Measurements from ENCODE around the genes ENSG00000170846 and SORCS2.

GRCh38 chr4:6267500-6268023 lies 2.1 kb upstream of the WFS1 start:
- PRO-cap, 2 experiments, result no peak in any of the 2 experiments

DNA sequence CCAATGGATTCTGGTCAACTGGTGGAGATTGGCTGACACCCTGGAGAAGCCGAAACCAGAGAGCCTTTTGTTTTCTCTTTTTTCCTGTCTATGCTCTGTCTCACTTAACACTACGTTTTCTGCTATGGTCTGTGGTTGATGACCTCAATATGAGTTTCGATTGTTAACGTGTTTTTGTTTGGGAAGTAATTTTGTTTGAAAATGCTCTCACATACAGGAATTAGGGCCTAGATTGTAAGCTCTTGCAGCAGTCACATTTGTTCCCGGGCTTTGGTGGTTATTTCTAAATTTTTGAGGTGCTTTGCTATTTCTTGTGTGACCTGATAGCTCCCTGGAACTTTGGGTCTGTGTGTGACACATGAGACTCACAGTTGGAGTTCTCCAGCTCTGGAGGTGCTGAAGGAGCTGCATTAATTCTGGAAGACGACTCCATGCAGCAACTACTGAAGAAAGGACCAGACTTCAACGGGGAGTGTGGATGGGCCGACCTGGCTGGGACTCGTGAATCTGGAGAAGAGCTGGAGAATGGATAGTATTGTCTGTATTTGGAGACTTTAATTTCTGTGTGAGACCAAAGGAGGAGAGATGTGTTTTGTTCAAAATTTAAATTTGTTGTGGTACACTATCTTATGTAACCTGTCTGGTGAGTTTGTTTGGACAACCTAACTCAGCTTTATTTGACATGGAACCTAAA lies 1.4 kb downstream of the MRFAP1 start:
- PRO-cap, 2 experiments, result no peak in any of the 2 experiments

GRCh38 chr4:6673035-6674221 lies at the start of gene ENSG00000170846:
Gene ENSG00000170846, plus strand, starts transcription at chr4:6674075.
- PRO-cap, 2 experiments, result peak in 2 of 2 experiments; most common plus-strand start chr4:6673450 (in 2); most common minus-strand start chr4:6673317 (in 1)

DNA sequence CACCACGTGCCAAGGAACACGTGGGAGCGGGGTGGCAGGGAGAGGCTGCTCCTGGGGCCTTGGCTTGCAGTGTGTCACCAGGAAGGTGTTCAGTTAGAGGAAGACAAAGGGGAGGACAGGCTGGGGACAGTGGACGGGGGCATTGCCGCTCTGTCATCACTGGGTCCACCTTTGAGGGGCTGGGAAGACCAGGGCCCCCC lies 9.0 kb downstream of the BLOC1S4 start:
- PRO-cap, 2 experiments, result no peak in any of the 2 experiments

DNA sequence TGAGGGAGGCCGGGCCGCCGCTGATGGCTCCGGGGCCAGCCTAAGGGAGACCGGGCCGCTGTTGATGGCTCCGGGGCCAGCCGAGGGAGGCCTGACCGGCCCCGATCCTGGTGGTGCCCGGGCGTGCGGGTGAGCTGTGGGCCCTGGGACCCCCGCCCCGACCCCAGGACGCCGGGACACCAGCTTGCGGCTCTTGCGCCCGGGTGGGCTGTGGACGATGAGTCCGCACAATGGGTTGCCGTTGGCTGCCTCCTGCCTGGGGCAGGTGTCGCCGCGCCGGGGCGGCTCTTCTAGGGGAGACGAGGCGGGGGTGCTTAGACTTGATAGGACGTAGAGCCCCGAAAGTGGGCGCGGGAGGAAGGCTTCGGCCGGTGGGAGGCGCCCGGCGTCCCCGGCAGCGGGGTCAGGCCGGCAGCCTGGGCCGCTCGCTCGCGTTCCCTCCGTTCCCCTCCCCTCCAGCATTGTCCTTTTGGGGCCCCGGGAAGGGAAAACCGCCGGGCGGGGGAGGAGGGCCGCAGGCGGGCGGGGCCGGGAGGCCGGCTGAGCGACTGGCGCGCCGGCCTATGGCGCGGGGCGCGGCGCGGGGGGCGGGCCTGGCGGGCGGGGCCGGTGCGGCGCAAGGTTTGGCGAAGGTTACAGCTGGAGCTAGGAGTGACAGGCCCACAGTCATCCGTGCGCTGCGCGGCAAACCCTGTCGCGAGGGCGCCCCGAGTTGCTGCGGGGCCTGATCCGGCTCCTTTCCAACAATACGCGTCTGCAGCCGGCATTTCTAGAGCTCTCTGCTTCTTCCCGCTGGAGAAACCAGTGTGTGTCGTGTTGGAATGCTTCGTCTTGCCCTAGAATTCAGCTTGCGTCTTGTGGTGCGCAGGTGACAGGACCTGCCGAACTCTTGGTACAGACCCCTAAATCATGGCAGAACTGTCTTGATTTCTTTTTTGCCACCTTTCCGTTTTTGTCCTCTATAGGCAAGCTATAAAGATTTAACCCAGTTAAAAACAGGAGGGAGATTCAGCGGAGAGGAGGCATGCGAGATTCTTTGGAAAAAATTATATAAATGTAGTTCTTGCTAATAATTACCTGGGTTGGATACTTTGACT lies 935 bp downstream of the KIAA0232 start:
- PRO-cap, 2 experiments, result peak in 2 of 2 experiments; most common plus-strand start position 636 of the sequence (in 1); most common minus-strand start position 463 of the sequence (in 2)

- PRO-cap, 2 experiments, result no peak in any of the 2 experiments
Observed at GRCh38 chr4:6861793-6862549, 47.7 kb upstream of the TBC1D14 start.

DNA sequence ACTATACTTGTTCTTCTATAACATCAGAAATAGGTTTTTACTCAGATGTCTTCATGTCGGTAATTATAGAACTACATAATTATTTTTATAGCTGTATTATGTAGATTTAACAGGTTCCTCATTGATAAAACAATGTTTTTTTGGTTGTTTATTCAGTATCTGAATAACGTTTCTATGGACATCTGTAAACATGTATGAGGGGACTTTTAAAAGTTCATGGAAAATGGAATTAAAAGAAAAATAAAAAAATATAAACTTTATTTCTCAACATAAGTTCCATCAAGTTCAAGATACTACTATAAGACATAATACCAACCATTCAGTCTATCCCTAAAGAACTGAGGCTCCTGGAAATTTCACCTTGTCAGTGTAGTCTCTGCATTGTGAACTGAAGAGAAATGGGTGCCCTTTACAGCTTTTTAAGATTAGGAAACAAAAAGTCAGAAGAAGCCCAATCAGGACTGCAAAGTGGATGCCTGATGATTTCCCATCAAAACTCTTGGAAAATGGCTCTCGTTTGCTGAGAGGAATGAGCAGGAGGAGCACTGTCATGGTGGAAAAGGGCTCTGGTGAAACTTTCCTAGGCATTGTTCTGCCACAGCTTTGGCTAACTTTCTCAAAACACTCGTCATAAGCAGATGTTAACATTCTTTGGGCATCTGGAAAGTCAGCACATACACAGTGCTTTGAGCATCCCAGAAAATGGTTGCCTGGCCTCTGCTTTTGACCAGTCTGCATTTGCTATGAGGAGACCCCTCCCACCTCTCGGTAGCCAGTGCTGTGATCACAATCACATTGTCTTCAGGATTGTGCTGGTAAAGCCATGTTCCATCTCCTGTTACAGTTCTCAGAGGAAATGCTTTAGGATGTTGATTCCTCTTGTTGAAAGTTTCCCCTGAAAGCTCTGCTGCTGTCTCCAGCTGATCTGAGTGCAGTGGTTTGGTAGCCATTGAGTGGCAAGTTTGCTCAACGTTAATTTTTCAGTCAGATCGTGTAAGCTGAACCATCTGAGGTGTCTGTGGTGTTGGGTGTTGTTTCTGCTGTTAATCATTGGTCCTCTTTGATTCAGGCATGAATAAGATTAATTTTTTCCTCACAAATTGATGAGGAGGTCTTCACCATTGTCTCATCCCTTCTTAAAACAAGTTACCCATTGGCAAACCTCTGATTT lies 25.3 kb upstream of the TBC1D14 start:
- PRO-cap, 2 experiments, result no peak in any of the 2 experiments

DNA sequence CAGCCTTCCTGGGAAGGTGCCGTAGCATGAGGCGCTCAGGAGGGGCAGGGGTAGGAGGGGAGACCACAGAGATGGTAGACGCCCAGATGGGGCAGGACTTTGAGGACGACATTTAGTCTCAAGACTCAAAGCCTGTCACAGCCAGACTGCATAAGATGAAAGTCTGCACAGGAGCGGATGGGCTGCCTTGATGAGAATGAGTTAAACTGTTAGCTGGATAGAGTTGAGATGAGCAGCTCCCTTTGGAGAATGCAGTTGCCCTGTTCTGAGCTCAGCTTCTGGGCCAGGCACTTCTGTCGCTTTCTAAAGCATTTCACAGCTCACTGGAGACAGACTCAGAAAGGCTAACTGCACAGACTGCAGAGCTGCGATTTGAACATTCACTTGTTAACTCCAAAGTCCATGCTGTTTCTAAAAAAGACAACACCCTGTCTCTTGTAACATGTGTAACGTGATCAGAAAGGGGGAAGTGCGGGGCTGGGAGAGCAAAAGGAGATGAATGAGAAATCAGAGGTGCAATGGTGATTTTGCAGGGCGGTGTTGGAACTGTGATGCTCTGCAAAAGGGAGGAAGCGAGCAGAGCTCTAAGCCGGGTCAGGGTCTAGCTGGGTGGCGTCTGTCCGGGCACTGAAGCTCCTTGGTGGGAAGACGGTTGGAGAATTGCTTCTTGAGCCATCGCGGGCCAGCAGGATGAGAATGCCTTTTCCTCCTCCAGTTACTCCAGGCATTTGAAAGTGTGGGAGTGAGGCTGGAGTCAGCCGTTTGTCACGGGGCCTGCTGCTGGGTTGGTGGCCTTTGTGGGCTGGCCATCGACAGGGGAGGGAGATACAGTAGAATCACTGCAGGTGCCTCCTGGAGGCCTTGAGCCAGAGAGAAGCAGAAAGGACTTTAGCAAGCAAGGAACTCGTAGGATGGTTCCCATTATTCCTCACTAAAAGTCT lies 20.2 kb downstream of the TBC1D14 start:
- PRO-cap, 2 experiments, result no peak in any of the 2 experiments

GRCh38 chr4:6942977-6943632 lies 33.5 kb downstream of the TBC1D14 start:
- PRO-cap, 2 experiments, result no peak in any of the 2 experiments

DNA sequence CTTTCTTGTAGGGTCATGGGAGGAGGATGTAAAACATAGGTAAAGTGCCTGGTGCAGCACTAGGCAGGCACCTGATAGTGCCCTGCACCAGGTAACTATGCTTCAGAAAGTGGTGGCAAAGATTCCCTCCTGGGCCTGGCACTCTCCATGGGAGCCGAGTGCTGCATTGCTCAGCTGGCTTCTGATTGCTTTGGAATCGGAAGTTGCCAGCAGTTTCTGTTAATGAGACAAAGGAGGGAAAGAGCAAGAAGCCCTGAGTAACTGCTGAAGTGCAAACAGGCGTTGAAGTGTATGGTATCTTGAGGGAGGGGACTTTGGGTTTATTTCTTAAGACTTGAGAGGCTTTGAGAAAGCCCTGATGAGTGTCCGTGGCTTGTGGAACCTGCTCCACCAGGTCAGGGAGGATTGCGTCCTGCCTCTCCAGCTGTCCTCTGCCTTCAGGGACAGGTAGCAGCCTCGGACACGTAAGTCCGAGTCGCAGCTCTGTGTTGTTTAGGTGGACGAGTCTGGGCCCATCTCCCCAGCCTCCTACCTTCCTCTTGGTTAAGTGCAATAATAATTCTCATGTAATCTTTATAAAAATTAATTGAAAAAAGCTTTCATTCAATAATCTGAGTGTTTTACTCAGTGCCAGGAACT lies 45.9 kb downstream of the TBC1D14 start:
- PRO-cap, 2 experiments, result no peak in any of the 2 experiments

- PRO-cap, 2 experiments, result no peak in any of the 2 experiments
Observed at GRCh38 chr4:6976202-6976675, 66.6 kb downstream of the CCDC96 start.

DNA sequence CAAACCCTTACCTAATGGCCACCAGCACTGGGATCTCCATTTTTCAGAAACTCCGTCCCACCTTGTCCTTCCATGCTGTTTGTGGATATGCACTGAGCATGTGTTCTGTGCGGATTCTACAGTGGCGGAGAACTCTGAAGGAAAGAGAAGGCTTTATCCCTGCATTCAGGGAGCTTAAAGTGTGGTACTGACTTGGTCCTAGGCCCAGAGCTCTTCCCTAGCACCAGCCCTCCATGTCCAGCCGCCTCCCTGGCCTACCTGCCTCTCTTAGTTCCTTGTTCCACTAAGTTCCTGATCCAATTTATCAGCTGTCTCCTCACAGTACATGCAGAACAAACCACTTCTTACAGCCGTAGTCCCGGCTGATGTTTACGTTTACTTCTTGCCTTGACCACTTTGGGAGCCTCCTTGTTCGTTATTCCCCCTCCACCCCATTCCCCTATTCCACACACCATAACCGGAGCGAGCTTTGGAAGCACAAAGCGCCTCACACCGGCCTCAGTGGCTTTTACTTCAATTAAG lies 1.9 kb downstream of the TADA2B start:
- PRO-cap, 2 experiments, result no peak in any of the 2 experiments

DNA sequence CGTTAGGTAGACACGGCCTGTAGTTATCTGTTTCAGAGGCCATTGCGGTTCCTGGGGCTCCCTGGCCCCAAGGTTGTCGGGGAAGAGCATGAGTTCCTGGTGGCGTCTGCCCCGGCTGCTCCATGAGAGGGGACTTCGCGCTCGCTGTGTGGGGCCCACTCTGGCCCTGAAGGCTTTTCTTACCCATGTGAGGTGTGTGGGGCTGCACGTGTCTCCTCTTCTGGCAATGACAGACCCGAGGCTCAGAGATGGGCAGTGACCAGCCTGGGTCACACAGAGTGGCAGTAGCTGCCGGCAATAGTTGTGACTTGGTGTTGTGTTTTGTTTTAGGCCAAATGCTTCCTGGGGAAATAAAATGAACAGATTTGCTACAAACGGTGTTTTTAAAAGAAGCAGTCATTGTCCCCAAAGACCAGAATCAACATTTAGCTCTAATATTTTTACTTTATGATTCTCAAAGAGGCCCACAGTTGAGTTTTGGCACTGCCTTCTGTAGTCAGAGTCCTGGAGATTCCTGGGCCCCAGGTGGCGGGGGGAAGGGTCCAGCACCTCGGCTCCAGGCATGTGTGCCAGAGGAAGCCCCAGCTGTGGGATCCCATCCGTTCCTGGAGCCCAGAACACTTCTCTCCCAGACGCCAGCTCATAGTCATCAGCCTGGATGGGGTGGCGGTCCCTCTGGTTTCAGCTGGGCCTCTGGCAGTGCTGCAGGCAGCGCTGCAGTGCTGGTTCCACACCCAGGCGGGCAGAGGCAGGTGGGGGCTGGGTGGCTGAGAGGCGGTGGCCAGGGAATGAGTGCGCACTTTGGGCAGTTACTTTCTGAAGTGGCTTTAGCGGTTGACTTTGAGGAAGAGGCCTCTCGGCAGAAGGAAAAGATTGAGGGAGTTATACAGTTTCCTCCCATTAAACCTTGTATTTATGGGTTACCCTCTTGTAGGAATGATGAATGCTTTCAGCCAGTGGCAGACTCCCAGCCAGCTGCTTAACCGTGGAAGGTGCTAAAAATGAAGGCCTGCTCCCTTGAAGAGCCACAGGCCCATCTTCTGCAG lies 9.5 kb downstream of the TADA2B start:
- PRO-cap, 2 experiments, result no peak in any of the 2 experiments

- PRO-cap, 2 experiments, result peak in 1 of 2 experiments; most common plus-strand start chr4:7192568 (in 1)
Observed at GRCh38 chr4:7192234-7192787, at the start of gene SORCS2. Gene SORCS2, plus strand, starts transcription at chr4:7192538.

DNA sequence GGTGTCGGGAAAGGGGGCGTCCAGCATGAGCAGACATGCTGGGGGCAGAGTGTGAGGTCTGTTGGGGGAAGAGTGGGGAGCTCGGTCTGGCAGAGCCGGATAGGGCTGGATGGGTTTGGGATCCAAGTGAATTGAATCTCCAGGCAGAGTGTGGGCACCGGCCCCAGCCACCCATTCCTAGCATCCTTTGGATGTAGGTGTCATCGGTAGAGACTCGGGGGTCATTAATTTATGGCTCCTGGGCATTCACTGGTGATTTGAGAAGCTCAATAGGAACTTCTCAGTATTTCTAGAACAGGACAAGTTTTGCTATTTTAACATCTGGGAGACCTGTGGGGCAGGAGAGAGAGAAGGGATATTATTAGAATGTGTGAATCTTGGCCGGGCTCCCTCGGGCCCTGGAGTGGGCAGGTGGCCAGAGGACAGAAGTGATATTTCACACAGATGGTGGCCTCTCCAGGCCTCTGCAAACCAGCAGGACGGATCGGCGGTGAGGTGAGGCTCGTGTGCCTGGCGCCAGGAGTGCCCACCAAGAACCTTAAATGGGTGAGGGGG lies 64.5 kb downstream of the SORCS2 start:
- PRO-cap, 2 experiments, result peak in 1 of 2 experiments; most common plus-strand start position 443 of the sequence (in 1)

DNA sequence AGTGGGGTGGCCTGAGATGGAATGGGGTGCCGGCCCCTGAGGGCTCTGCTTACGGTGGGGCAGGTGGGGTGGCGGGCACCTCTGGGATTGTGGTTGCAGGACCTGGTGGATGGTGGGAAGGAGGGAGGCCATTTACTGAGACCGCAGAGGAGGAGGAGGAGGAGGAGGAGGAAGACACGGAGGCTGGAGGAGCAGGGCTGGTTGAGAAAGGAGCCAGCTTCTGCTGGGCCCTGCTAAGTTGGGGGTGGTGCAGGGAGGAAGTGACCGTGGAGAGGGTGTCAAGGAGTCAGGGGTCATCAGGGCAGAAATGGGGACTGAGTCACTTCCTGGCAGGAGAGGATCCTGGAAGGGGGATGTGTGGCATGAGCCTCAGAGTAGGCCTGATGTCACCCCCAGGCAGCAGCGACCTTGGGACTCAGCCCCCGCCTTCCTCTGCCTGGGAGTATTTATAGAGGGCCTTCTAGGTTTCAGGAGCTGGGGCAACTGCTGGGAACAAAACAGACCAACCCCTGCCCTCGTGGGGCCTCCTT lies 213.4 kb upstream of the PSAPL1 start:
- PRO-cap, 2 experiments, result no peak in any of the 2 experiments

DNA sequence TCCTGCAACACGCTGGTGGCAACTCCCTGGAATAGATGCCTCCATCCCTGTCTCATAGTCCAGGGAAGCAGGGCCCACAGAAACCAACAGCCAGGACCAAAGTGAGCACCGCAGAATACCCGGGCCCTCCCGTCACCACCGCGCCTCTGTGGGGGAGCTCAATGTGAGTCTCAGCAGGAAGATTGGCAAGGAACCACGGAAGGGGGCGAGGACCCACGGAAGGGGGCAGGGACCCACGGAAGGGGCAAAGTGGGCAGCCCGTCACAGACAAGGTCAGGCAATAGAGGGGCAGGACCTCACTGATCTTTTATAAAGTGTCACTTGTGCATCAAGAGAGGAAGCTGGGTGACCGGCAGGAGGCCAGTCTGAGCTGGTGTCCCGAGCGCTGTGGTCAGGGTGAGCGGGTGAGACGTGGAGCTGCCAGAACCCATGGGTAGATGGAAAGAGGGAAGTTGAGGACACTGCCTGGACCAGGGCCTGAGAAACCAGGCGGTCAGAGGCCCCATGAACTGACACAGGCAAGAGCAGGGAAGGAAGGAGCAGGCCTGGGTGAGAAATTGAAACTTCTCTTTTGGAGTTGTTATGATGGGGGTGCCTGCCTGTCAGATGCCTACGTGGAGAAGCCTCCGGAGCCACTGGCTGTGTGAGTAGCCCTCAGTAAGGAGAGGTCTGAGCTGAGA lies 192.8 kb downstream of the AFAP1 start:
- PRO-cap, 2 experiments, result no peak in any of the 2 experiments

DNA sequence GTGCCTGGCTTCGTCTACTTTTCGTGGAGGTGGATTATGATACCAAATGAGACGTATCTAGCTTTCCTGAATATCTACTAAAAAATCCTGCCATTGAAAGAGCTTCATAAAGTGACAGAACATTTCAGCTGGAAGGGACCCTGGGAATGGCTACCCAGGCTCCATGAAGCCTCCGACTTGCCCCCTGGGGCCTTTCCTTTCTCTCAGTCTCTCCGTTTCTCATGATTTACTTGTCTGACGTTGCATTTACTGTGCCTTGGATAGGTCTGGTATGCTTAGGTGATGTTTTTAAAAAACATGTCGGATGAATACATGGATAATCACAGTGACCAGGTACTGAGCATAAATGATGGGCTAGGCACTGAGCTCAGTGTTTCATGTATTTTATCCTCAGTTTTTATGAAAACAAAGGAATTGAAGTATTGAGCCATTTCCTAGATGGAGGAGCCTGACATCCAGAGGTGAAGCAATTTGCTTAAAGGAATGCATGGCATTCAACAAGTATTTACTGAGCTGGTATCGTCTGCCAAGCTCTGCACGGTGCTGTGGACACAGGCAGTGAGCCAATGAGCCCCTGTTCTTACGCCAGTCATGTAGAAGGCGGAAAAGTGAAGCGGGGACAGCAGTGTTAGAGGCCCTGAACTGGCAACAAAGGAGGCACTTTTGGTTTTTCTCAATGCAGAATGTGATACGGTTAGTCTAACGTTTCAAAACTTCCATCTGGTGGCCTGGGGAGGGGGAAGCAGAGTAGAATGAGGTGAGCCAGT lies 134.3 kb downstream of the AFAP1 start:
- PRO-cap, 2 experiments, result no peak in any of the 2 experiments

DNA sequence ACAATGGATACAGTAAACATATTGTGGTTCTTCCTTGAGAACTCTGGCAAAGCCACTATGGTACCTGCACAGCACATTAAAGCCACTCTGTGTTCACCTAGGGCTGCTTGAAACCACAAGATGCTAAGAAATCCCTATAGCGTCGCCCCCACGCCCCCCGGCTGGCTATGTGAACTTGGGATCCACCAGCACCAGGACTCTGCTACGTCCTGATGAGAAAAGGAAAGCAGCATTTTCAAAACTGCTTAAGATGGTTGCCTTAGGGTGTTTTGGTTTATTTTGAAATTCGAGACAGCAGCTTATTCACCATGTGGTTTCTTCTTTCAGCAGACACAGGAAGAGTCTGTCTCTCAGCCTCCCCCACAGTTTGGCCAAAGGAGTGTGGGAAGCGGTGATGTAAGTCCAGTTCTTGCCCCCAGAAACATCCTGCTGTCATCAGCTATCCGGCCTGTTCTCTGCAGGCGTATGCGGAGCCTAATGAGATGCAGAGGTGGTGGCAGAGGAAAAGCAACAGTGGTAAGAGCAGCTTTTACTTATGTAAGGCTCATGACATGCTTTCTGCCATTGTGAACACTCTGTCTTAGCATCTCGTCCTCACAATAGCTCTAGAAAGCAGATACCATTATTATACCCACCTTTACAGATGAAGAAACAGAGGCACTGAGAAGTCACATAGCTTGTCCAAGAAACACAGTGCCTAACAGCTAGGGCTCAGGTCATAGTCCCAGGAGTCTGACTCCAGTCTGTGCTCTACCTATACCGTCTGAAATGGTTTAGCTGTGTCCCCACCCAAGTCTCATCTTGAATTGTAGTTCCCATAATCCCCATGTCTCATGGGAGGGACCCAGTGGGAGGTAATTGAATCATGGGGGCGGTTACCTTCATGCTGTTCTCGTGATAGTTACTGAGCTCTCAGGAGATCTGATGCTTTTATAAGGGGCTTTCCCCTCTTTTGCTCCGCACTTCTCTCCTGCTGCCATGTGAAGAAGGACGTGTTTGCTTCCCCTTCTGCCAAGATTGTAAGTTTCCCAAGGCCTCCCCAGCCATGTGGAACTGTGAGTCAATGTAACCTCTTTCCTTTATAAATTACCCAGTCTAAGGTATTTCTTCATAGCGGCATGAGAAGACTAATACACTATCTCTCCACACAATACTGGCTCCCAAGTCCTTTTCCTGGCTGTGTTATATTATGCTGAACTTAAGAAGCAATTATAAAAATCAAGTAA lies 111.1 kb downstream of the AFAP1 start:
- PRO-cap, 2 experiments, result peak in 1 of 2 experiments; most common plus-strand start position 480 of the sequence (in 1); most common minus-strand start position 369 of the sequence (in 1)

DNA sequence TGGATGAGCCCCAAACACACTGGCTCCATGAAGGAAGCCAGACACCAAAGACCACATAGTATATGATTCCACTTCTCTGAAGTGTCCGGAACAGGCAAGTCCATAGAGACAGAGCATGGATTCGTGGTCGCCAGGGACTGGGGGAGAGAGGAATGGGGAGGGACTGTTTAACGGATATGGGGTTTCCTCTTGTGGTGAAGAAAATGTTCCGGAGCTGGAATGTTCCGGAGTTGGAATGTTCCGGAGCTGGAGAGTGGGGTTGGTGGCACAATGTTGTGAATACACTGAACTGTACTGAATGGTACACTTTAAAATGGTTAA lies 28.8 kb upstream of the AFAP1 start:
- PRO-cap, 2 experiments, result peak in 1 of 2 experiments; most common minus-strand start position 139 of the sequence (in 1)